Keratinocyte (primary cell): ENCODE data around the genes PTPN21 and EML5.

DNA sequence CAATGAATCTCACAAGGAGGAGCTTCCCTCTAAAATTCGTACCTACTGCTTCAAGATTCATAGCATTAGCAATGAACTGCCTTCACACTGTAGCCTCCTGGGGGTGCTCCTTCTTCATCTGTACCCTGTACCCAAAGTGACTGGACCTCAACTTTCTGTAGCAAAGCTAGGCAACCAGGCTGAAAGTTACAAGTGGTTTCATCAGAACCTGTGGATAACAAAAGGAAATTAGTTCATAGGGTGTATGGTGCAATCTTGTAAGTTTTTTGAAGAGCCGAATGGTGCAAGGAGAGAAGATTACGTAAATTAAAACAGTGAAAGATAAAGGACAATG lies 1541.7 kb upstream of the FLRT2 start:
CAGE:
- cytosol, long polyA minus RNA, result no peak
- cytosol, long polyA plus RNA, result no peak
- long polyA plus RNA, result no peak
- nucleus, long polyA minus RNA, result no peak
- nucleus, long polyA plus RNA, result no peak

GRCh38 chr14:84398581-84398894 lies 1131.4 kb upstream of the FLRT2 start:
CAGE:
- cytosol, long polyA minus RNA, result no peak
- cytosol, long polyA plus RNA, result no peak
- long polyA plus RNA, result no peak
- nucleus, long polyA minus RNA, result no peak
- nucleus, long polyA plus RNA, result no peak

GRCh38 chr14:85532842-85533678 lies 3.1 kb downstream of the FLRT2 start:
CAGE:
- cytosol, long polyA minus RNA, result no peak
- cytosol, long polyA plus RNA, result no peak
- long polyA plus RNA, result no peak
- nucleus, long polyA minus RNA, result no peak
- nucleus, long polyA plus RNA, result no peak

DNA sequence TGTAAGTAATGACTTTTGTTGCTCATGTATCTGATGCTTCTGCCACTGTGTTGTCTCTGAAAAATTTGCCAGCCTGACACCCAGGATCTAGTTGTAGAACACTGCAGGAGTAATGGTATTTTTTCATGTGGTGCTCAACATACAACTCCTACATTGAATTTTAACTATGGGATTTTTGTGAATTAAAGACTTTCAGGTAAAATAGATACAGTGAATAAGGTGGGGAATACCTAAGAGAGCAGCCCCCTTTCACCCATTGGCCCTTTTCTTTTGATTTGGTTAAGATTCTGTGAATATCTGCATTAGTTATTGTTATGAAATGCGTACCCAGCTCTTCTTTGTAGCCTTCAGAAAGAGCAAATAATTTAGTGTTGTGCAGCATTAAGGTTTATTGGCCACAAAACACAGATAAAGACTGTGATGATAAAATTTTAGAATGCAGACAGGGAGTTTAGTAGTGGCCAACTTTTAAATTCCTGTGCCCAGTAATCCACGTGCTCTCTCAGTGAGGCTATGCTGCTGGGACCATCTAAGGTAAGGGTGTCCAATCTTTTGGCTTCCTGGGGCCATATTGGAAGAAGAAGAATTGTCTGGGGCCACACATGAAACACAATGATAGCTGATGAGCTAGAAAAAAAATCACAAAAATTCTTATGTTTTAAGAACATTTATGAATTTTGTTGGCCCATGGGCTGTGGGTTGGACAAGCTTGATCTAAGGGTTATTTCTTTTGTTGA lies 23.1 kb downstream of the FLRT2 start:
CAGE:
- cytosol, long polyA minus RNA, result no peak
- cytosol, long polyA plus RNA, result no peak
- long polyA plus RNA, result no peak
- nucleus, long polyA minus RNA, result no peak
- nucleus, long polyA plus RNA, result no peak

CAGE:
- cytosol, long polyA minus RNA, result no peak
- cytosol, long polyA plus RNA, result no peak
- long polyA plus RNA, result no peak
- nucleus, long polyA minus RNA, result no peak
- nucleus, long polyA plus RNA, result no peak
Measured at GRCh38 chr14:86904882-86905298, 1088.1 kb downstream of the GALC start.

DNA sequence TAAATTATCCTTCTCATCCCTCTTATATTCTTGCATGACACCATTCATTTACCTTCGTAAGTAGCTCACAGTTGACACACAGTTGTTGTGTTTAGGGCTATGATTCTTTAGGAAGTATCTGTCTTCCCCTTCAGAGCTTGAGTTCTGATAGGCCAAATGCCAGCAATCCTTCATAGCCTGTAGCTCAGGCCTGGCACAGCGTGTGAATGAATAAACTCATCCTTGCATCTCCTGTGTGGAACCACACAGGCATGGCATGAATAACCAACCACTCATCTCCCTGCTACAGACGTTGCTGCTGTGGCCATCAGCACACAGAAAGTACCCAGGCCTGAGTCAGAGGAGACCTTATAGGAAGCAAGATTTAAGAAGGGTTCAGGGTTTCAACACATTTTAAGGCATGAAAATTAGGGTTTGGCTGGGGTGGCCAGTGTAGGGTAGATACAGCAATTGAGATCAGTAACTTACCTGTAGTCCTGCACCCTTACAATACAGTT lies 461.2 kb downstream of the GALC start:
CAGE:
- cytosol, long polyA minus RNA, result no peak
- cytosol, long polyA plus RNA, result no peak
- long polyA plus RNA, result no peak
- nucleus, long polyA minus RNA, result no peak
- nucleus, long polyA plus RNA, result no peak

DNA sequence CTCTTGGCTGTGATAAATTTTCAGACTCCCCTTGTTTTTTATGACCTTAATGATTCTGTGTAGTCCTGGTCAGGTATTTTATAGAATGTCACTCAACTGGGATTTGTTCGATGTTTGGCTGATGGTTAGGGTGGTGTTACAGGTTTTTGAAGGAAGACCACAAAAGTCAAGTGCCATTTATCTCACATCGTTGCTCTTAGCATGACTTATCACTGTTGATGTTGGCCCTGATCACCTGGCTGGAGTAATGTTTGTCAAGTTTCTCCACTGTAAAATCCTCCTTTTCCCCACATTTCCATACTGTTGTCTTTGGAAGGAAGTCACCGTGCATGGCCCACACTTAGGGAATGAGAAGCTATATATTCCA lies 151.2 kb downstream of the GALC start:
CAGE:
- cytosol, long polyA minus RNA, result no peak
- cytosol, long polyA plus RNA, result no peak
- long polyA plus RNA, result no peak
- nucleus, long polyA minus RNA, result no peak
- nucleus, long polyA plus RNA, result no peak

GRCh38 chr14:88006074-88007014 lies 1.4 kb downstream of the GPR65 start:
CAGE:
- cytosol, long polyA minus RNA, result no peak
- cytosol, long polyA plus RNA, result no peak
- long polyA plus RNA, result no peak
- nucleus, long polyA minus RNA, result no peak
- nucleus, long polyA plus RNA, result no peak

GRCh38 chr14:88185702-88186120 lies 137.4 kb downstream of the KCNK10 start:
CAGE:
- cytosol, long polyA minus RNA, result no peak
- cytosol, long polyA plus RNA, result no peak
- long polyA plus RNA, result no peak
- nucleus, long polyA minus RNA, result no peak
- nucleus, long polyA plus RNA, result no peak

DNA sequence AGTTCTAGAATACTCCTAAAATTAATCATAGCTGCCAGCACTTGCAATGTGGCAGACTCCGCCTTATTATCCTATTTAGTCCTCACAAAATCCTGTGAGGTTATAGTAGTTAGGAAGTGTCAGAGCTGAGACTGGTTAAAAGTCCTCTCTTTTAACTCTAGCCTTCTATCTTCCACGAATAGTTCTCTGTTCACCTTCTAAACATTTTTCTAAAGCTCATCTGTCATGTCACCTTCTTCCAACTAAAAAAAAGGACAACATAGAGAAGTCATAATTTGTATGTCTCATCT lies 74.3 kb downstream of the KCNK10 start:
CAGE:
- cytosol, long polyA minus RNA, result no peak
- cytosol, long polyA plus RNA, result no peak
- long polyA plus RNA, result no peak
- nucleus, long polyA minus RNA, result no peak
- nucleus, long polyA plus RNA, result no peak

DNA sequence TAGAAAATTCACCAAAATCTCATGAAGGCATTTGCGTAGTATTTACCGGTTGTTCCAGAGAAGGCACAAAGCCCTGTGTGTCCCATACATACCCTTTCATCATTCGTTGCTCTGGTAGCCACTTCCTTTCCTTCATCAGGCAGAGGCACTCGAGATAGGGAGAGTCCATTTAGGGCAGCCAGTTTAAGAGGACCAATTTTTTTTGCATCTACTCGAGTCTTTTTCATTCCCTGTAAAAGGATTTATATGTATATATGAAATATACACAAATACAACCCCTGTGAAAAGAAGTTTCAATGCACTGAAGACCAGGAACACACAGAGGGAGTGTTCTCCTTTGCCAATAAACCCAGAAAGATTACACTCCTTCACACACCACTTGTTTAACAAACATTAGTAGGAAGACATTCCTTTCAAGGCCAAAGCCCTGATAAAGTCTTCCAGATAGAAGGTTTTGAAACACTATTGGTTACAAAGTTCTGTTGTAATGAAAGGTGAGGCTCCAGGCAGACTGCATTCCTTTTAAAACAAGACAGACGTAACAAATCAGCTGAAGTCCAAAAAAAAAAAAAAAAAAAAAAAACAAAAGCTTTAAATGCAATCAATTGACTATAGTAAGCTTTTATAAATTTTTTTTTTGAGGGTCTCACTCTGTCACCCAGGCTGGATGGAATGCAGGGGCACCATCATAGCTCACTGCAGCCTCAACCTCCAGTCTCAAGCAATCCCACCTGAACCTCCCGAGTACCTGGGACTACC lies 81.1 kb downstream of the PTPN21 start:
CAGE:
- cytosol, long polyA minus RNA, result no peak
- cytosol, long polyA plus RNA, result no peak
- long polyA plus RNA, result no peak
- nucleus, long polyA minus RNA, result no peak
- nucleus, long polyA plus RNA, result no peak

DNA sequence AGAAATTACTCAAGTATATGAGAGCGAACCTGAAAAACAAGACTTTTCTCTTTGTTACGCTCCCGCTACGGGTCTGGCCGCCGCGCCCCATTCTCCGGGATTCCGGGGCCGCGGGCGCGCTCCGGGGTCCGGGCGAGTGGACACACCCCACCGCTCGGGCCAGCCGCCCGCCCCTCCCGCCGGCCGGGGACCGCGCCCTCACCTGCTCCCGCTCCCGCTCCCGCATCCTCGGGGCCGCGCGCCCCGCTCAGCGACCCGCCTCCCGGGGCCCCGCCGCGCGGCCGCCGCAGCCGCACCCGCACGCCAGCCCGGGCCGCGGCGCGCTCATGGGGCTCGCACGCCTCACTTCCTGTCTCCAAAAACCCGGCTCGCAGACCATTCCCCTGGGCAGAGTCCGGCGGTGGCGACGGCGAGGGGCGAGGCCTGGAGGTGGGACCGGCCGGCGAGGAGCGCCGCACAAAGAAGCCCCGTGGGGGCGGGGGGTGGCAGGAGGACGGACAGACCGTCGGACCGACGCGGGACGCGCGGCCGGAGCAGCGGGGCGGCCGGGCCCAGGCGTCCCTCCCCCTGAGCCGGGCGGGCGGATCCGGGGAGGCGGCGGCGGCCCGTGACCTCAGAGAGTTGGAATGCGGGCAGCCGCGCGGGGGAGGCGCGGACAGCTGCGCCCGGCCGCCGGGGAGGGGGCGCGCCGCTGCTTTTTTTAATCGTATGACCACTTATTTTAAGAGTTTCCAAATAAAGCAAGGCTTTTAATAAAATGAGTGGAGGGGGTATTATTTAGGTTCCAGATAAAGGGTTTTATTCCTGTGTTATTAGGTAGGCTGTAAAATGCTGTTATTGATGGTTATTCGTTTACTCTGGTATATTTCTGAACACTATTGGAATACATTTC lies at the start of gene PTPN21:
TSS of gene PTPN21 (minus strand) at position 559 of the 892 bp plus-strand sequence.
CAGE:
- cytosol, long polyA minus RNA, result start-site peak on the minus strand centred at position 448 of the sequence, 241 bp wide, 5 reads
- cytosol, long polyA plus RNA, result no peak
- long polyA plus RNA, result start-site peak on the minus strand centred at position 546 of the sequence, 85 bp wide, 88 and 25 reads in 2 replicates
- nucleus, long polyA minus RNA, result start-site peak on the minus strand centred at position 411 of the sequence, 327 bp wide, 59 reads
- nucleus, long polyA plus RNA, result start-site peak on the minus strand centred at position 399 of the sequence, 380 bp wide, 61 and 78 reads in 2 replicates

DNA sequence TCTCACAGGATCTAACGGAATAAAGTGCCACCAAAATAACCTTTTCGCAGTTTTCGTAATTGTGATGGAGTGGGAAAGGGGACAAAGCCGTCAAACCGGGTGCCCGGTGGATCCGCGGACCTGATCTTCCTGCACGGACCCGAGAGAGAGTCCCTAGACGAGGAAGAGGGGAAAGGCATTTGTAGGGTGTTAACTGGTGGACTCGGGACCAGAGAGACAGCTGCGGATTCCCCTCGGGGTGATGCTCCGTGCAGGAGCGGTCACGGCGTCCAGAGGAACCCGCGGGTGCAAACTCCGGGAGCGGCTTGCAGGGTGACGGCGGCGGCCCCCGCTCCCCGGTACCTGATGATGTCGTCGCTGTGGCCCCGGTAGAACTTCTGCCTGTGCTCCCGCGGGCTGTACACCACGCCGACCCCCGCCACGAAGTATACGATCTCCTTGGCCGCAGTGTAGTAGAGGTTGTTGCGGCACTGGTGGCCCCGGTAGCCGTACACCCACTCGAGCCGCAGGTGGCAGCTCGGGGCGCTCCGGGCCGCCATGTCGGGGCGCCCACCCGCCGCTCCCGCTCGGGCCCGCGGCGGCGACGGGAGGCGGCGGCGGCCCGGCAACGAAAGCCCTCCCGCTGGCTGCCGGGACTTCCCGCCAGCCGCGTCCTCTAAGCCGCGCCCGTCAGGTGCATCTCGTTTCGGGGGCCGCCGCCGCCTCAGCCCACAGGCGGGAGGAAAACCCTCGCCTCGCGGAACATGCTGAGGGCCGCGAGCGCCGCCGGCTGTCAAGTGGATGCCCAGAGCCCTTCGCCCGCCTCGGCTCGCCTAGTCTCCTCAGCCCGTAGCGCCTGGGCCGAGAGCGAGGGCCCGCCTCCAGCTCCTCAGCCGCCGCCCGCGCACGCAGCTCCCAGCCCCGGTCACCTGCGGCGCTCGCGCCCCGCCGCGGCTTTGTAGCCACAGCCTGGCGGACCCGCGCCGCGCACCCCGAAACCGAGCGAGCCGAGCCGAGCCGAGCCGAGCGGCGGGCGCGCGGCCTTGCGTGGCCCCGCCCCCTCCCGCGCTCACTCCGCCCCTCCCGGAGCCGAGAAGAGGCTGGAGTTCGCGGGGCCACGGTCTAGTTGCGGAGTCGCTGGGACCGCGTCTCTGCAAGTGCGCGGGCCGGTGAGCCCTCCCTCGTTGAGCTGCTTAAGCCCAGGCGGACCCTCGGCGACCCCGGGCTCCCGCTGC lies at the start of gene EML5:
TSS of gene EML5 (minus strand) at position 989 of the 1,214 bp plus-strand sequence.
CAGE:
- cytosol, long polyA minus RNA, result no peak
- cytosol, long polyA plus RNA, result no peak
- long polyA plus RNA, result no peak
- nucleus, long polyA minus RNA, result no peak
- nucleus, long polyA plus RNA, result no peak

CAGE:
- cytosol, long polyA minus RNA, result no peak
- cytosol, long polyA plus RNA, result no peak
- long polyA plus RNA, result no peak
- nucleus, long polyA minus RNA, result no peak
- nucleus, long polyA plus RNA, result no peak
Measured at GRCh38 chr14:88829091-88829717, 4.8 kb downstream of the TTC8 start.

CAGE:
- cytosol, long polyA minus RNA, result no peak
- cytosol, long polyA plus RNA, result no peak
- long polyA plus RNA, result no peak
- nucleus, long polyA minus RNA, result no peak
- nucleus, long polyA plus RNA, result no peak
Measured at GRCh38 chr14:89040416-89041110, 216.1 kb downstream of the TTC8 start.

GRCh38 chr14:89041111-89041799 lies 216.8 kb downstream of the TTC8 start:
CAGE:
- cytosol, long polyA minus RNA, result no peak
- cytosol, long polyA plus RNA, result no peak
- long polyA plus RNA, result no peak
- nucleus, long polyA minus RNA, result no peak
- nucleus, long polyA plus RNA, result no peak

DNA sequence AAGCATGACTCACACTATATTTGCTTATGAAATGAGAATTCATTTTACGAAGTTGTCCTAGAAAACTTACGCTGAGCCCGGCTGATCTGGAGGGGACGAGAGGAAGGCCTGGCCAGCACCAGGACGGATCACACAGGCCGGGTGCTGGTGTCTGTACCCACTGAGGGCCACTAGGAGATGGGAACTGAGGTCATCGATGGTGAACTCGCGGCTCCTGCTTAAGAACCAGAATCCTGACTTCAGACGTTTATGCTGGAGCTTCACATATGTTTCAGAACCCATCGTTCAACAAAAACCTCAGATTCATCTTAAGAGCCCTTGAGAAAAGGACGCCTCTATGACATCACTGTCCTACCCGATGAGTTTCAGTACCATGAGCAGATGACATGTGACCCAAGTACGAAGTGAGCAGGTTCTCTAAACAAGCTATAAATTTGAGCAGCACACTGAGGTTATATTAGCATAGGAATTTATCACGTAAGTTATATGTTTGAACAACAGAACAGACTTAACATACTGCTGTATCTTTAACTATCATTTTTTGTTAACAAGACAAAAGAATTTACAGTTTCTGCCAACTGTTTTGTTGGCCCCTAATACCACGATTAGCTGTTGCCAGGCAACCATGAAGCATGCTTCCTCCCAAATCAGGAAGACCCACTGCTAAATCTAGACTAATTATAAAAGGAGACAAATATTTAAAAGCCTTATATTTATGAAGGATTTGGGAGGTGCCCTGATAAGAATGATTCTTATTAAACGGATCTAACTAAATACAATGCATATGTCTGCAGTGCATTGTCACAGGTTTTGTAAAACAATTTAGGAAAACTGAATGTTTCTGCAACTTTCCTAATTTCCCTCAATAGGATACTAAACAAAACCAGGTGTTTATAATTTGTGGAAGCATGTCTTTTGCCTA lies 111.8 kb downstream of the FOXN3 start:
CAGE:
- cytosol, long polyA minus RNA, result no peak
- cytosol, long polyA plus RNA, result no peak
- long polyA plus RNA, result no peak
- nucleus, long polyA minus RNA, result no peak
- nucleus, long polyA plus RNA, result no peak

GRCh38 chr14:89418450-89419027 lies 1.5 kb upstream of the FOXN3 start:
CAGE:
- cytosol, long polyA minus RNA, result no peak
- cytosol, long polyA plus RNA, result no peak
- long polyA plus RNA, result no peak
- nucleus, long polyA minus RNA, result no peak
- nucleus, long polyA plus RNA, result no peak

DNA sequence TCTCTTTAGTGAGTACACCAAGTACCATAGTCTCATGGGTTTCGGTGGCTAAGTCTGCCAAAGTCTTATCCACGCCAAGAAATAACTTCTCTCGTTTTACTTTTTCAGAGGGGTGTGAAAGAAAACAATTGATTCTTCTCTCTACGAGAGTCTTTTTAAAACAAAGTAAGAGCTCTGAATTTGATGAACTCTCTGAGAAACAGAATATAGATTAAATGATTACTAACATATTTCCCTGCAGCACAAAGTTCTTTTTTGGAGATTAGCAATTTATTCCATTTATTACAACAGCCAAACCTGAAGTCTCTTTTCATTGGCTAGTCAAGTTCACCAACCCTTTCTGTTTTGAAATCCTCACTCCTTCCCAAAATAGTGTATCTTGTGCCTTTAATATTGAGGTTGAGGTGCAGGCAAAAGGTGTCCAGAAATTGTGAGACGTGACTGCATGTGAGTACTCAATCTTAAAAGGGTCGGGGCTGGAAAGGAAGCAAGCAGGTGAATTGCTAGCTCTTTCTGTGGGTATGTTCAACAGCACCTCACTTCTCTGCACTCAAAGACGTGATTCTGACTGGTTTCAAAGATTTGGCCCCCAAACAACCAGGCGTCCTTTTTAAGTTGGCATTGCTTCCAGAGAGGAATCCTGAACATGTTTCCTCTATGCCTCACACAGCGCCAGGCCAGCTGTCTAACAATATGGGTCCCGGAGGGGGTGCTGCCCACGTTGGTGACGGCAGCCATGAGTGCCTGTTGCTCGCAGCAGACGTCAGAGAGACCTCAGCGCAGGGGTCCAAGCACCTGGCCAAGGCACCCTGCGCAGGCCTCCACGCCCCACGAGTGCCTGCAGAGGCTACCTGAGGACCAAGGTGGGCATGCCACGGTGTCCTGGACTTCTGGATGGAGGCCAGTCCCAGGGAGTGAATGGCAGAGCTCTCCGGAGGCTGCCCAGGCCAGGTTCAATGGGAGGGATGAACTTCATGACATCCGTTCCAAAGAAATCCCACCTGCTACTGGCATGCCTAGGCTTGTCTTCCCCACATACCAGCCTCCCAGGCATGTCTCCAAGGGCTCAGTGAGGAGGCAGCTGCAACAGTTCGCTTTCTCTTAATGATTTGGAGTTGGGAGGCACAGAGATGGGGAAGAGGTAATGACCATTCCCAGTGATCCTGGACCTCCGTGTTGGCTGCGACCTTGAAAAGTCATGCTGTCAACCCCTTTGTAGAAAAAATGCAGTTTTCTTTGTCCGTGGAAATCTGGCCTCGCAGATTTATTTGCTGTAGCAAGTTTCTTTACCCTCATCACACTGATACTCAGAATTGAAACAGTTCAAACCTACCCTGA lies 11.4 kb upstream of the FOXN3 start:
CAGE:
- cytosol, long polyA minus RNA, result no peak
- cytosol, long polyA plus RNA, result no peak
- long polyA plus RNA, result no peak
- nucleus, long polyA minus RNA, result no peak
- nucleus, long polyA plus RNA, result no peak

DNA sequence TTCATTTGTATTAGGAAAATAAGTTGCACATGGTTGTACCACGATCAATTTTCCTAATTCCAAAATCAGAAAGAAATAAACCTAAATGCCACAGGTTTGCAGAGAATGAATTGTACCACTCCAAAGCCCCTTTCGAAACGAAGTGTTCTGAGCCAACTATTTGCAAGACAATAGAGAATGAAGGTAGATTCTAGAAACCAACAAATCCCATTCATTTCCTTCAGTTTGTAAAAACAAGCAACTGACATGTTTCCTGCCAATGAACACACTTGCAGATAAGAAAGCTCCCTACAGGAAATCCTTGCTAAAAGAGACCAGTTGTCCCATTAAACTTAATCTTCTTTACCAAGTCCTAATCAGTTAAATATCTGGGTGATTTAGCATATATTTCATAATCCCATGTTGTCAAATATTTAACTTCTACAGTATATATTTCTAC lies 198.4 kb upstream of the FOXN3 start:
CAGE:
- cytosol, long polyA minus RNA, result no peak
- cytosol, long polyA plus RNA, result no peak
- long polyA plus RNA, result no peak
- nucleus, long polyA minus RNA, result no peak
- nucleus, long polyA plus RNA, result no peak